Pericardium fibroblast (primary cell): Measurements from ENCODE around the genes CDH9 and ZFR.

DNA sequence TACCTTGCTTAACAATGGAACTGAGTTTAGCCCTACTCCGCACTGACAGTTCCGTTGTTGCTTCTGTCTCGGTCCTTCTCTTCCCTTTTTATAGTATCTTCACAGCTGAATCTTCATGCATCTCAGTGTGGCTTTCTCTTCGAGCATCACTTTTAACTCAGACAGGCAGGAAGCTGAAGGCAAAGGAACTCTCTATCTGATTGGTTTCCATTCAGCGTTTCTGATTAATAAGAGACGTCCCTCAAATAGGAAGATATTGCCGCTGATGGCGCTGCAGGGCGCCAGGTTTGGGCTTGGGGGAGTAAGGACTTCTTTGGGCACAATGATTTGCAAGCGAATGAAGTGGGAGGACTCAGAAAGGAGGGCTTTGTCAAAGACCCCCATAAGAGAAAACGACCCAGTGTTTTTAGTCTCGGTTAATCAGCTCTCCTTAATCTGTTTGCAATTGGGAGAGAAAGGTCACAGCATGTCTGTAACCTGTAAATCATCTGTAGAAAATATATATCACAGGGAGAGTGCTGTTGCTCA lies at the start of gene CDH9:
CDH9 (minus strand) TSS at position 127 of the 528 bp plus-strand sequence.
- RAMPAGE, long total RNA, result no peak

DNA sequence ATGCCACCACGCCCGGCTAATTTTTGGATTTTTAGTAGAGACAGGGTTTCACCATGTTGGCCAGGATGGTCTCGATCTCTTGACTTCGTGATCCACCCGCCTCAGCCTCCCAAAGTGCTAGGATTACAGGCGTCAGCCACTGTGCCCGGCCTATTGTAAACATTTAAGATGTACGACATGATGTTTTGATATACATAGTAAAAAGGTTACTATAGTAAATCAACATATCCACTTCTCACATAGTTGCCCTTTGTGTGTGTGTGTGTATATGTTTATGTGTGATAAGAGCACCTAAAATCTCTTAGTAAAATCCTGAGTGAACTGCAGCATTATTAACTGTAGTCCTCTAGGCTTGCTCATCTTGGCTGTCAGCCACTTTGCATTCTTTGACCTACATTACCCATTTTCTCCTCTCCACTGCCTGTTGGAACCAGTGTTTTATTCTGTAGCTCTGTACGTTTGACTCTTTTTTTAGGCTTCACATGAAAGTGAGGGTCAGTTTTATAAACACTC lies 24.3 kb downstream of the C5orf22 start:
- RAMPAGE, long total RNA, result no peak

GRCh38 chr5:31960742-31961210 lies 213.3 kb downstream of the GOLPH3 start:
- RAMPAGE, long total RNA, result no peak

DNA sequence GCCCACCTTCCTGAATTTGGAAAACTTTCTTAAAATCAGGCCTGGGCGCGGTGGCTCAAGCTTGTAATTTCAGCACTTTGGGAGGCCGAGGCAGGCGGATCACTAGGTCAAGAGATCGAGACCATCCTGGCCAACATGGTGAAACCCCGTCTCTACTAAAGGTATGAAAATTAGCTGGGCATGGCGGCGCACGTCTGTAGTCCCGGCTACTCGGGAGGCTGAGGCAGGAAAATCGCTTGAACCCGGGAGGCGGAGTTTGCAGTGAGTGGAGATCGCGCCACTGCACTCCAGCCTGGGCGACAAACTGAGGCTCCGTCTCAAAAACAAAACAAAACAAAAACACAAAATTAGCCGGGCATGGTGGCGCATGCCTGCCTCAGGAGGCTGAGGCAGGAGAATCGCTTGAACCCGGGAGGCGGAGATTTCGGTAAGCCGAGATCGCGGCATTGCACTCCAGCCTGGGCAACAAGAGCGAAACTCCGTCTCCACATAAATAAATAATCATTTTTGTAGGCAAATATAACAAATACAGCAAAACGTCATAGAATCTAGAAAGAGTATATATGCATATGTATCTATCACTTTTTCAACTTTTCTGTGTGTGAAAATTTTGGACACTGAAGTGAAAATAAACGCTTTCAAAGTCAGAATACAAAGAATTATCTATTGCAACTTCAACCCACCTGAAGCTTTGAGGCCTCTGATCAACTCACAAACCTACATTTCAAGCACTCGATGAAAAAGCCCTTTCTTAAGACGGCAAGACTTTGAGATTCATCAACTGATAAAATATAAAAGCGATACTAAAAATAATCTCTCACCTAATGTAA lies 1.5 kb downstream of the GOLPH3 start:
- RAMPAGE, long total RNA, result no peak

DNA sequence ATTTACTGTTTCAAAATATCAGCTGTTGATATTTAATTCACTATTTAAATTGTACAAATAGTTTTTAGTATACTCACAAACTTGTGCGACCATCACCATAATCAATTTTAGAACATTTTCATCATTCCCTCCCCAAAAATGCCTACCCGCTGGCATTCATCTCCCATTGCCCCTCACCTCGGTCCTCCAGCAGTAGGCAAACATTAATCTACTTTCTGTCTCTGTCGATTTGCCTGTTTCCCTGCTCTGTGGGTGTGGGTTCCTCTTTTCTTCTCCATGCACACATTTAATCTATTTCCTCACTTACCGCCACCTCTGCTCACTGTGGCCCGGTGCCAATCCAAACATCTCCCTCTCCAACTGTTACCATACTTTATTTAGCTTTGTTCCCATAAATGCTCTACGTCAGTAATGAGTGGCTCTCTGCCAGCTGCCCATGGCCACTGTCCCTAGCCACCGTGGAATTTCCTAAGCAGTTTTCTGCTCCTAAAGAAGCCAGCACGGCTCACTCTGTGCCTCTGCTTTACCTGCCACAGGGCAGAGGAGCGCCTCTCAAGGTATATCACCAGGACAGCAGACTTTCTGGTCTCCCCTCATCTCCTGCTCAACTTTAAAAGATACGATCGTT lies 19.4 kb upstream of the GOLPH3 start:
- RAMPAGE, long total RNA, result no peak

- RAMPAGE, long total RNA, result no peak
Observed at GRCh38 chr5:32221775-32222131, 47.6 kb upstream of the GOLPH3 start.

DNA sequence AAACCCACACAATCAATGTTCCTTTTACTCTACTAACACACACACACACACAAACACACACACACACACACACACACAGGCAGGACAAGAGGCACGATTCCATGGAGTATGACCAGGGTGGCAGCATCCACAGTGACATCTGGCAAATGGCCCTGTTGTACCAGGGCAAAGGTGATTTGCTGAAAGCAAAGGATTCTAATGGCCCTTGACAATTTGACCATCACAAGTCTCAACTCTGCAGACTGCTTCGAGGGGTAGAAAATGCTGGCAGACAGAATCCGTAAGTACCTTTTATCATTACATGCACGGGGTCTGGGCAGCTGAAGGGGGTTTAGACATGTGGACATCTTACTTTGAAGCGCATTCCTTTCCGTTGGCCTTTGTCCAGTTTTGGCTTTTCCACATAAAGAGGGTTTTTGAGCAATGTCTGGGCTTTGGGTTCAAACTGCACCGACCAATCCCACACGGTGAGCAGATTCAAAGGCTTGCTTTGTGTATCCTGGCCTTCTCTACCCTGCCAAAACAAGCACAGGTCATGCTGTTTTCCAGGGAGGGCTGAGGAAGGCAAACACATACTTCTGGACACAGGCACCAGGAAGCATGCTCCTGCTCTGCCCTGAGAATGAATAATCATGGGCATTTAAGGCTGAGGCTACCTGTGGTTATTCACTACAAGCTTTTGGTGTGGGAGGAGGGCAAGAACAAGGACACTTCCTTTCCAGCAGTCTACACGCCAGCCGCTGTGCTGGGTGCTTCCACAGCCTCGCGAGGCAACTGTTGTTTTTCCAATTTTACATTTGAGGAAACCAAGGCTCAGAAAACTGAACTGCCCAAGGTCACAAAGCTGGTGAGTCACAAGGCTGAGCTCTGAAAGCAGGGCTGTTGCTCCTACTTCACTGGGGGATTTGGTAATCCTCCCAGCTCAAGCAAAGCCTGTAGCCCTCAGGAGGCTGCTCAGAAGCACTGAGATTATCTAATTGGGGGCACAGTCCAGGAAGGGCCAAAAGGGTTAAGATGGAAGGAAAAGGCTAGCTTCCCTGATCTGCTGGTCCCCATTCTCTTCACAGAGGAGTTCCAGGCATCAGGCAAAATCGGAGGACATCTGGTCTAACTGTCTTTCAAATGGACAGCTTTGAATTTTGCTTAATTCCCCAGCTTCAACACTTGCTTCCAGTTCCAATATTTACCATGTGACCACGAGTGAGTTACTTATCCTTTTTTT lies 59.7 kb upstream of the GOLPH3 start:
- RAMPAGE, long total RNA, result no peak

- RAMPAGE, long total RNA, result start-site peak on the minus strand at chr5:32444668-32444752, 1,069 and 1,559 reads in 2 replicates
Observed at GRCh38 chr5:32444405-32445196, at the start of gene ZFR. Gene ZFR, minus strand, starts transcription at chr5:32444740.

DNA sequence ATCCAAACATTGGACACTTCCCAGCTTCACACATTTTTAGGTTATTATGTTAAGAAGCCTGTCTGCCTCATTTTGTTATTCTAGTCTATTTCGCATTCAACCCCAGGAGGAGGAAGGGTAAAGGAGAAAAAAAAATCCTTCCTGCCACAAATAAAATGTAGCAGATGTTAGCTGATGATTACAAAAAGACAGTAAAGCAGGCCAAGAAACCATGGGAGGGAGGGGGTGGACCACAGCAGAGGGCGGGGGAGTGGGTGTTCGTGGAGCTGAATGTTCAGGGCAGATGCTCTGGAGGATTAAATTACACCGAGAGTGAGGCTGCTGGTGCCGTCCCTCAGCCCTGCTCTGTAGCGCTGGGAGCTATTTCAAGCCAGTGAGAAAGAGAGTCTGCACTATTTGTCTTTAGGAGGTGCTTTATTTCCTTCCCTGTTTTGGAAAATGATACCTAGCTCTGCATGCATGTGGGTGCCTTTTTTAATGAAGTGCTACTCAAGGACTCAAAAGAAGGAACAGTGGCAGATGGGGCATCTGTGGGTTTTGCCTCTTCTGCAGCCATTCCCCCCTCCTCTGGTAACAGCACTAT lies 60.7 kb upstream of the ZFR start:
- RAMPAGE, long total RNA, result no peak

DNA sequence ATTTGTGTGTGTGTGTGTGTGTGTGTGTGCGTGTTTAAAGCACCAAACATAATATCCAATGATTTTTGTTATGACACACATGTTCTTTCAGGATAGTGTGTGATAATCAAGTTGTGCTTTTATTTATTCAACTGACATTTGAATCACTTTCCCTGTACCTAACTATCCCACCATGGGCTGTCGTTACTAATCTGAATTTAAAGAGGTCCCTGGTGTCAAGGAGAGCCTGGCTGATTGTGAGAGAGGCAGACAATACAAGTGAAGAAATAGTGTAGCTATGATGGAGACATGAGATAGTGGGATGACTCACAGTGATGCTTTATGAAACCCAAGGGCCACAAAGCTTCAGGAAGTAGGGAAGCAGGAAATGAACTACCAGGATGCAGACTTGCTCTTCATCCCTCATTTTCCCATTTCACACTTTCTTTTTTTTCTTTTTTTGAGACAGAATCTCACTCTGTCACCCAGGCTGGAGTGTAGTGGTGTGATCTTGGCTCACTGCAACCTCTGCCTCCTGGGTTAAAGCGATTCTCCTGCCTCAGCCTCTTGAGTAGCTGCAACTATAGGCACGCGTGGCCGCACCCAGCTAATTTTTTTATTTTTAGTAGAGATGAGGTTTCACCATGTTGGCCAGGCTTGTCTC lies 47.9 kb upstream of the SUB1 start:
- RAMPAGE, long total RNA, result no peak

DNA sequence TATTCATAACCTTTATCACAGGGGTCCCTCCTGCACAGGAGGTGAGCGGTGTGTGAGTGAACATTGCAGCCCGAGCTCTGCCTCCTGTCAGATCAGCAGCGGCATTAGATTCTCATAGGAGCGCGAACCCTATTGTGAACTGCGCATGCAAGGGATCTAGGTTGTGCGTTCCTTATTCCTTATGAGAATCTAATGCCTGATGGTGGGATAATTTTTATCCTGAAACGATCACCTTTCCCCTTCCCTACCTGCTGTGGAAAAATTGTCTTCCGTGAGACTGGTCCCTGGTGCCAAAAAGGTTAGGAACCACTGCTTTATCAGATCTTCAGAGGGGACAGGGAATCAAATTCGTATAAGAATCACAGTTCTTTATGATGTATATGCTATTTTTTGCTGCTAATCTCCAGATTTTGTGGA lies 9.2 kb downstream of the SUB1 start:
- RAMPAGE, long total RNA, result no peak

GRCh38 chr5:32806110-32806309 lies 94.9 kb downstream of the NPR3 start:
- RAMPAGE, long total RNA, result no peak

- RAMPAGE, long total RNA, result no peak
Observed at GRCh38 chr5:33230459-33231199, 210.1 kb upstream of the TARS1 start.

DNA sequence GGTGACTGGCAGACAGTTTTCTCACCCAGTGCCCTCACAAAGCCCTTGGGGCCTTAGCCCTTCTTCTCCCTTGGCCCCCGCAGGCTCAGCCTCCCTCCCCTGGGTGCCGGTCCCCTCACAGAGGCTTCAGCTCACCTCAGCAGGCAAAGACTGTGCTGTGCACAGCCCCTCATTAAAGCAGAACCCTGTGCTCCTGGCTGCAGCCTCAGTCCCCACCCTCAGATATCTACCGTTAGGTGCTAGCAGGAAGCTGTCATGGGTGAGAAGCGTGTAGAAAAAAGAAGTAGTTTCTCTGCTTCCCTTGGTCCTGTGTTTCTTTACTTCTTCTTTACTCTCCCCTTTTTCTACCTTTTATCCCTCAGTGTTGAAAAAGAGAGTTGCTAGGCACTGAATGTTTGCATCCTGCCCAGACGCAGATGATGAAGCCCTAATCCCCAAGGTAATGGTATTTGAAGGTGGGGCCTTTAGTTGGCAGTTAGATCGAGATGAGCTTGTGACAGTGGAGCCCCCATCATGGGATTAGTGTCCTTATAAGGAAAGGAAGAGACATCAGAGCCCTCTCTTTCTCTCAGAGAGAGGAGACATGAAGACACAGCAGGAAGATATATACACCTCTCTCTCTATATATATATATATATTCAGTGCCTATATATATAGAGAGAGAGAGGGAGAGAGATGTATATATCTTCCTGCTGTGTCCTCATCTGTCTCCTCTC lies 205.5 kb downstream of the ADAMTS12 start:
- RAMPAGE, long total RNA, result no peak

- RAMPAGE, long total RNA, result no peak
Observed at GRCh38 chr5:34192405-34193565, 149.8 kb upstream of the C1QTNF3 start.

DNA sequence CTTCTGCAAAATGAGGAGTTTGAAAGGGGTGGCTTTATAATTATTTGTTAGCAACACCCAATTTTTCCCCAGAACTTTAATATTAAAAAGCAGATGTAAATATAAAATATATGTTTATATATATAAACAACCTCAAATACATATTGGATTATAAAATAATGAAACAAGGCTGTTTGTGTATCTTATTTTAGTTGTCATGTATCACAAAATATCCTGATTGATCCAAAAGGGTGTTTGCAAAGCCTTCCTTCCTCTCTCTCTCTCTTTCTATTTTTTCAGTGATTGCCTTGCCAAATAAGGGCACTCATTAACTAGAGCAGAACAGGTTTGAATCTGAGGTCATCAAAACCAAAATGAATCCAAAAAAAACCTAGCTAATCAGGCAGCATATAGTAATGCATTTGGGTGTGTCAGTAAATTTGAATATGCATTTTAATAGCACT lies 172.0 kb upstream of the RAI14 start:
- RAMPAGE, long total RNA, result no peak

DNA sequence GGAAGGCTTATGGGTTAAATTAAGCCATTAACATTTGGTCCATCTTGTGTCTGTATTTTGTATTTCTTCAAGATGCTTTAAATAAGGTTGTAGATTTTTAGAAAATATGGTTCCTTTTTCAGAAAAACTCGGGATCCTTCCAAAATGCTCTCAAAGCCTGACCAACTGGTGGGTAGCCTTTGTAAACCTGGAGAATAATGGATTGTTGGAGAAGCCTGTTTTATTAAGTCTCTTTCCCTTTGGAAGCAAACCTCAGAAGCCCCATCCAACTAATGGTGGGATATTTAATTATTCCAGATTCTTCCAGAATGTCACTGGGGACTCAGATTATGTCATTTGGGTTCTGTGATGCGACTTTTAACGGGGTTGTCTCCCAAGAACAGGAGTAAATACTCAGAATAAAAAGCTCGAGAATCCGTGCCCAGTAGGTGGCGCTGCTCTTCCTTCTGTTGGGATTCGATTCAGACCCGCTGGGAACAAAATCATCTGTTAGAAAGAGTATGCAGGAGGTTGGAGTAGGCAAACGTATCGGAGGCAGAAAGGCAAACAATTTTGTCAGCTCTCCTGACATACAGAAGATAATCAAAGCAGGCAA lies 170.1 kb upstream of the RAI14 start:
- RAMPAGE, long total RNA, result no peak

- RAMPAGE, long total RNA, result no peak
Observed at GRCh38 chr5:34656710-34657381, 718 bp downstream of the RAI14 start.

DNA sequence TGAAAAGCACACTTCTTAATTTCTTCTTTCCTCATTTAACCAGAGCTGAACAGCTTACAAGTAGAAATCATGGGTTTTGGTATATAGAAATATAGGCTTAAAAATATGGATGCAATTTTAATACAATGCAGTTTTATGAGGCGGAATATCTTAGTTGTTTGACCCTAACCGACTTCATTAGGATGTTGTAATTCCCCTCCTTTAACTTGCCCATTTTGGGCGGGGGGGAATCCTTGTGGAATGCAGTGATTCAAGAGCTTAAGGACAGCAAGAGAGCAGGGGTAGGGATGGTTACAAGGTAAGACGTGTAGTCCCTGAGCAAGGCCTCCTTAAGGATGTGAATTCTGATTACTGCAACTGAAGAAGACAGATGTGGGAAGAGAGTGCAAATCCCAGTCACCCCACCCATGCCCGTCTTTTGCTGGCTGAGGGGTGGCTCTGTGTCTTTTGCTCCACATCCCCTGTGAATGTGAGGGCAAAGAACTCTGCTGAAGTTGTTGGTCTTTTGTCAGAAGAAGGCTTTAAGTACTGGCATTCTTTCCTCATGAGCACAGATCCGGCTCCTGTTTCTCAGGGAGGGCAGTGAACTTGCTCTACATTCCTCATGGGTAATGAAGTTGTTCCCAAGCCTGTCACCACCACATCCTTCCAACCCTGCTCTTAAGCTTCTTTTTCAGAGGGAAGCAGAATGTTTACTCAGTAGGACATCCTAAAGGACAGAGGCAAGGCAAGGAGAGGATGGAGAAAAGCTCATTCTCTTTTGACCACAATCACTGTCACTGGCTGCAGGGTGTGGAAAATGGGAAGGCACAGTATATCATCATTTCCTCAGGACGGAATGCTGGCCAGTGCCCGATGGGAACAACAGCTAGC lies 61.4 kb downstream of the RAI14 start:
- RAMPAGE, long total RNA, result no peak

GRCh38 chr5:35197997-35198504 lies 32.2 kb downstream of the PRLR start:
- RAMPAGE, long total RNA, result no peak